Hepatocyte (in vitro differentiated cells and primary cell): ENCODE results near the genes ADRB2 and ARHGEF37.

- RAMPAGE, long total RNA, result no peak
- RRBS, result no CpG with 5 or more reads among the region's 2 CpGs
Observed at GRCh38 chr5:148805856-148806533, 20.4 kb upstream of the ADRB2 start.

DNA sequence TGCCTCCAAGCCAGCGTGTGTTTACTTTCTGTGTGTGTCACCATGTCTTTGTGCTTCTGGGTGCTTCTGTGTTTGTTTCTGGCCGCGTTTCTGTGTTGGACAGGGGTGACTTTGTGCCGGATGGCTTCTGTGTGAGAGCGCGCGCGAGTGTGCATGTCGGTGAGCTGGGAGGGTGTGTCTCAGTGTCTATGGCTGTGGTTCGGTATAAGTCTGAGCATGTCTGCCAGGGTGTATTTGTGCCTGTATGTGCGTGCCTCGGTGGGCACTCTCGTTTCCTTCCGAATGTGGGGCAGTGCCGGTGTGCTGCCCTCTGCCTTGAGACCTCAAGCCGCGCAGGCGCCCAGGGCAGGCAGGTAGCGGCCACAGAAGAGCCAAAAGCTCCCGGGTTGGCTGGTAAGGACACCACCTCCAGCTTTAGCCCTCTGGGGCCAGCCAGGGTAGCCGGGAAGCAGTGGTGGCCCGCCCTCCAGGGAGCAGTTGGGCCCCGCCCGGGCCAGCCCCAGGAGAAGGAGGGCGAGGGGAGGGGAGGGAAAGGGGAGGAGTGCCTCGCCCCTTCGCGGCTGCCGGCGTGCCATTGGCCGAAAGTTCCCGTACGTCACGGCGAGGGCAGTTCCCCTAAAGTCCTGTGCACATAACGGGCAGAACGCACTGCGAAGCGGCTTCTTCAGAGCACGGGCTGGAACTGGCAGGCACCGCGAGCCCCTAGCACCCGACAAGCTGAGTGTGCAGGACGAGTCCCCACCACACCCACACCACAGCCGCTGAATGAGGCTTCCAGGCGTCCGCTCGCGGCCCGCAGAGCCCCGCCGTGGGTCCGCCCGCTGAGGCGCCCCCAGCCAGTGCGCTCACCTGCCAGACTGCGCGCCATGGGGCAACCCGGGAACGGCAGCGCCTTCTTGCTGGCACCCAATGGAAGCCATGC lies at the start of gene ADRB2:
ADRB2 (plus strand) TSS at position 646 of the 922 bp plus-strand sequence.
- RAMPAGE, long total RNA, result no peak
- RRBS, result 2% methylated on average over 16 of the region's 61 CpGs

DNA sequence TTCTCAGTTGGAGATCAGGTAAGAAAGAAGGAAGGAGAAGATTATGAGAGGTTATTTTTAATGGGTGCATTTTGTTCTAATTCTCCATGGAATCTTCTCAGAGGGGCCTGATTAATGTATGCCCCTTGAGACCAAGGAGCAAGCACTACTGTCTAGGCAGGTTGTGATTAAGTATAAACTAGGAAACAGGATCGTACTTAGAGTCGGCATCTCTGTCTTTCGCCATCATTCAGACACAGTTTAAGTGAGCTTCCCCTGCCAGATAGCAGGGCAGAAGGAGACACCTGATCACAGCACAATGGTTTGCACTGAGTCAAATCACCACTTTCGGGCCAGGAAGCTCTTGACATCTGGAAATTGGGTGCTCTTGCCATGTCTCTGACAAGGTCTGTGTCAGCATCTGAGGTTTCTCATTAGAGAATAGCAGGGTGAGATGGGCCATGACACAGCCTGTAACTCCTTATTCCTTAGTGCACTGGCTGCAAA lies 8.2 kb downstream of the ADRB2 start:
- RAMPAGE, long total RNA, result no peak
- RRBS, result no CpG with 5 or more reads among the region's 4 CpGs

DNA sequence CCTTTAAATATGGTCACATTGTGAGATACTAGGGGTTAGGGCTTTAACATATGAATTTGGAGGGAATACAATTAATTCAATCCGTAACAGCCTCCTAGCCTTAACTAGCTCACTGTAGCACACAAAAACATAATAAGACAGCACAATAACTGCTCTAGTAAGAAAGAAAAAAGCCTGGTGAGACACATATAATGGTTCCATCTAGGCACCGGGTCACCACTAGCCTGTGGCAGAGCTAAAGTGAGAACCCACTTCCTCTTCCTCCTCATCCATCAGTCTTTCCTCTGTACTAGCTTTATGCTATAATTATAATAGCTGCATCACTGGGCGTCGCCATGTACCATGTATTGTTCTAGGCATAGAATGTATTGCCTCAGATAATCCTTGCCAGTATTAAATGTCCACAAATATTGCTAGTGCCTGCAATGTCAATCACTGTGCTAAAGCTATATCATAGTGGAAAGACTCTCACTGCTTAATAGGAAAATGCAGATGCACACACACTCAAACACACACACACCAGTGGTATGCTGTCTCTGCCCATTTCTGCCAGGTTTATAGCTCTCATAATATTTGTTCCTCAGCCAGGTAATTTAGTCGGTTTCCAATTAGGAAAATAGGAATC lies 23.1 kb downstream of the ADRB2 start:
- RAMPAGE, long total RNA, result no peak
- RRBS, result no CpG with 5 or more reads among the region's 5 CpGs

GRCh38 chr5:148965813-148966261 lies 97.0 kb downstream of the SH3TC2 start:
- RAMPAGE, long total RNA, result no peak
- RRBS, result no CpG with 5 or more reads among the region's 11 CpGs

- RAMPAGE, long total RNA, result no peak
- RRBS, result no CpG with 5 or more reads among the region's 1 CpG
Observed at GRCh38 chr5:149024415-149024689, 38.5 kb downstream of the SH3TC2 start.

GRCh38 chr5:149258869-149259670 lies 12.6 kb upstream of the AFAP1L1 start:
- RAMPAGE, long total RNA, result no peak
- RRBS, result no CpG with 5 or more reads among the region's 9 CpGs

- RAMPAGE, long total RNA, result no peak
- RRBS, result no CpG with 5 or more reads among the region's 8 CpGs
Observed at GRCh38 chr5:149262968-149263487, 8.6 kb upstream of the AFAP1L1 start.

DNA sequence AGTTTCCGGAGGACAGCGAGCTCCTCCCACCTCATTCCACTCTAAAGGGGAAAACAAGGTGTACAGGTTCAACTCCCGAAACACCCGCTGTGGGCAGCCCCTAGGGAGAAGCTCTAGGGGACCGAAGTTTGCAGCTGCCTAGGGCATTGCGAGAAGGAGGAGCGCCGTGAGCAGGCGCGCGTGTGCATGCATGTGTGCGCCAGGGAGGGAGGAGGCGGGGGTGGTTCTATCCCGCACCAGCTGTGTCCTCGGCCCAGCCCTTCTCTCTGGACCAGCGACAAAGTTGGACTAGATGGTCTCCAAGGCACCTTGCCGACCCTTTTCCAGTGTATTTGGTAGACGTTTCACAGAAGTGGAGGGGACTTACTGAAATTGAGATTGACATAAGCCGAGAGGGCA lies 610 bp downstream of the AFAP1L1 start:
- RAMPAGE, long total RNA, result no peak
- RRBS, result 3% methylated on average over 1 of the region's 19 CpGs

- RAMPAGE, long total RNA, result no peak
- RRBS, result no CpG with 5 or more reads among the region's 2 CpGs
Observed at GRCh38 chr5:149273800-149274287, 2.2 kb downstream of the AFAP1L1 start.

- RAMPAGE, long total RNA, result no peak
- RRBS, result no CpG with 5 or more reads among the region's 5 CpGs
Observed at GRCh38 chr5:149280610-149281247, 9.1 kb downstream of the AFAP1L1 start.

GRCh38 chr5:149320261-149320548 lies 25.1 kb upstream of the GRPEL2 start:
- RAMPAGE, long total RNA, result no peak
- RRBS, result no CpG with 5 or more reads among the region's 3 CpGs

- RAMPAGE, long total RNA, result no peak
- RRBS, result no CpG with 5 or more reads among the region's 10 CpGs
Observed at GRCh38 chr5:149382441-149383038, 3.4 kb upstream of the IL17B start.

- RAMPAGE, long total RNA, result no peak
- RRBS, result no CpG with 5 or more reads among the region's 9 CpGs
Observed at GRCh38 chr5:149417206-149417795, 38.2 kb upstream of the IL17B start.

DNA sequence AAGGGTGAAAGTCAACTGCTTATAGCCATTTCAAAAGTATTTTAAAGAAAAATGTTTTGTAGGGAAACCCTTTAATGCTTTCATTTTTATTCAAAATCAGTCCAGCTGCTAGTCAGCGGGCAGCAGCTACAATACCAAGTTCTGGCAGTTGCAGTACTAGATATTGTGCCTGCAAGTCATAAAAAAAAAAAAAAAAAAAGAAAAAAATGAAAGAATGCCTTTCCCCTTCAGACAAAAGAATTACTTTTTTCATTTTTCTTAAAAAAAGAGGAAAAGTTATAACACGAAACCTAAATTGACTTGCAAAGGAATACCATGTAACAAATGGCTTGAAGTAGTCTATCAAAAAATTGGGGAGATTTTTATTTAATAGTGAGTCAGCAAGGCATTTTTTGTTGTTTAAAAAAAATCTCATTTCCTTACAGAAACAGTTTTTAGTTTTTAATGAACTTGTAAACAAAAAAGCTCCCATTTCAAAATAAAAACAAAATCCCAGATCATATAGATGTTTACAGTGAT lies 55.6 kb downstream of the CSNK1A1 start:
- RAMPAGE, long total RNA, result no peak
- RRBS, result no CpG with 5 or more reads among the region's 2 CpGs

DNA sequence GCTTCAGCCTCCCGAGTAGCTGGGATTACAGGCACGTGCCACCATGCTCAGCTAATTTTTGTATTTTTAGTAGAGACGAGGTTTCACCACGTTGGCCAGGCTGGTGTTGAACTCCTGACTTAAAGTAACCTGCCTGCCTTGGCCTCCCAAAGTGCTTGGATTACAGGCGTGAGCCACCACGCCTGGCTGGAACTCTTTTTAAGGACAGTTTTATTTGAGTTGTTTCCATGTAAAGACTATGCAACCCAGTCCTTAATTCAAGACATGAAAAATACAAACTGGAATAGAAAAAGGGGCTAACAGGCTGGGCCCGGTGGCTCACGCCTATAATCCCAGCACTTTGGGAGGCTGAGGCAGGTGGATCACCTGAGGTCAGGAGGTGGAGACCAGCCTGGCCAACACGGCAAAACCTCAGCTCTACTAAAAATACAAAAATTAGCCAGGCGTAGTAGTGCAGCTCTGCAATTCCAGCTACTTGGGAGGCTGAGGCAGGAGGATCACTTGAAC lies 3.2 kb downstream of the CSNK1A1 start:
- RAMPAGE, long total RNA, result no peak
- RRBS, result no CpG with 5 or more reads among the region's 10 CpGs

DNA sequence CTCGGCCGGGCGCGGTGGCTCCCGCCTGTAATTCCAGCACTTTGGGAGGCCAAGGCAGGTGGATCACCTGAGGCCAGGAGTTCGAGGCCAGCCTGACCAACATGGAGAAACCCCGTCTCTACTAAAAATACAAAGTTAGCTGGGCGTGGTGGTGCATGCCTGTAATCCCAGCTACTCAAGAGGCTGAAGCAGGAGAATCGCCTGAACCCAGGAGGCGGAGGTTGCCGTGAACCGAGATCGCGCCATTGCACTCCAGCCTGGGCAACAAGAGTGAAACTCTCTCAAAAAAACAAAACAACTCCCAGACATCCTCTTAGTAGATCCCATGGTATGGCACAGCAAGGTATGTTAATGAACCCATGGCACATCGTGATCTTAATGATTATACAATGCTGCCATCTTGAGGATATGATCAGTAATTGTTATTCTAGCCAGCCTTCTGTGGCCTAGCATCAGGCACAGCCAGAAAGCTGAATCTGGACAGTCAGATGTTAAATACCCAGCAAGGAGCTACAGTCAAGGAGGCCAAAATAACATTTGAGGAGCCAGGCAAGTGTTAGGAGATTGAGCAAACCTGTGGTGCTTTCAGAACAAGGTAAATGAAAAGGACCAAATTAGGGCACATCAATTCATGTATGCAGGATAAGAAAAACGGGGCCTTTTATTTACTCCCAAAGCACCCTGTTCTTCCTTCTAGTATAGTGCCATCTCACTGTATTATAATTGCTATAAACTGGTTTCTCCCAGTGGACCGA lies 13.5 kb upstream of the CSNK1A1 start:
- RAMPAGE, long total RNA, result no peak
- RRBS, result no CpG with 5 or more reads among the region's 17 CpGs

DNA sequence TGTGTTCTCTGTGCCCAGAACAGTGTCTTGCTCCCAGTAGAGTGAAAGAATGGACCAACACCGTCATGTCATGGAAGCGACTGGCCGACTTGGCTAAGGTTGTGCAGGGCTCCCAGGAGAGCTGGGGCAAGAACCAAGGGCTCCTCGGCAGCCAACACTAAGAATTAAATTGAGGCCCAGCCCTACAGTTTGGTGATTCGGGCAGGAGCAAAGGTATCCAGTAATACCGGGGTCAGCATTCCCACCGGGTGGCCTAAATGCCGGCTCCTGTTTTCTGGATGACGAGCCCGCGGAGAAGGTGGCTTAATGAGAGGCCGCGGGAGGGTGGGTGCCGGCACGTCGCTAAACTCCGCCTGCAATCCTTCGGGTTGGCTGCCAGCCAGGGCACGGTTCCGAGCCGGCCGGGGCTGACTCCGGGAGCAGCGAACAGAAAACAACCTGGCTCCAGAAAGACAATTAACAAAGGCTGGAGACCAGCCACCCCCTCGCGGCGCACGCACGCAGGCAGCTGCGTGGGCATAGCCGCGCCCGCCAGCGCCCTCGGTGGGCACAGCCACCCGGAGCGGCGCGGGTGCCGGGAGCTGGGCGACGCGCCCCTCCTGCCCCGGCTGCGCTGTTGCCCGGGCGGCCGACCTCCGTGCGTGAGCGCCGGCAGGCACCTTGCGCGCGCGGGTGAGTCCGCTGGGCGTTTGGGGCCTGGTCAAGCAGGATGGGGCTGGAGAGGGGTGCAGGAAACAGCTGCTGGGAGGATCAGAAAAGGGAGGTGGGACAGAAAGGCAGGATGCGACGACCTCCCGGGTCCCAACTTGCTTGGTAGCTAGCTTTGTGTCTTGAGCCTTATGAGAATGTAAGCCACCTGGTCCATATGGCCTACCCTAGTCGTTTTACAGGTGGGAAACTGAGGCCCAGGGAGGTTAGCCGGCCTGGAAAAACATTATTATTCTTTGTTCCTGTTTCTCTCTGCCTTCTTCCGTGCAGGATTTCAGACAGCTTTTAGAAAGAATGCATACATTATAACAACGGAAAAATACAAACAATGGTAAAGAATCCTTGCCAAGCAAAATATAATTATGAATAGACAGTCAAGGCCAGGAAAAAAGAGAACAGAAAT lies at the start of gene ARHGEF37:
ARHGEF37 (plus strand) TSS at position 546 of the 1,111 bp plus-strand sequence.
- RAMPAGE, long total RNA, result no peak
- RRBS, result 2% methylated on average over 14 of the region's 65 CpGs

- RAMPAGE, long total RNA, result no peak
- RRBS, result no CpG with 5 or more reads among the region's 15 CpGs
Observed at GRCh38 chr5:149675483-149676527, 54.3 kb upstream of the PPARGC1B start.

- RAMPAGE, long total RNA, result no peak
- RRBS, result no CpG with 5 or more reads among the region's 4 CpGs
Observed at GRCh38 chr5:149680633-149681305, 49.3 kb upstream of the PPARGC1B start.